Measurements from ENCODE around the genes GCH1 and OTX2.

- PRO-cap, 4 experiments: peak in 4 of 4 experiments; most common plus-strand start chr14:54783247 (in 2); most common minus-strand start chr14:54783030 (in 2)
- RAMPAGE, long total RNA, 2 experiments: no peak in any of the 2 experiments
These were observed 119.8 kb downstream of the GCH1 start for GRCh38 chr14:54782742-54783325.

DNA sequence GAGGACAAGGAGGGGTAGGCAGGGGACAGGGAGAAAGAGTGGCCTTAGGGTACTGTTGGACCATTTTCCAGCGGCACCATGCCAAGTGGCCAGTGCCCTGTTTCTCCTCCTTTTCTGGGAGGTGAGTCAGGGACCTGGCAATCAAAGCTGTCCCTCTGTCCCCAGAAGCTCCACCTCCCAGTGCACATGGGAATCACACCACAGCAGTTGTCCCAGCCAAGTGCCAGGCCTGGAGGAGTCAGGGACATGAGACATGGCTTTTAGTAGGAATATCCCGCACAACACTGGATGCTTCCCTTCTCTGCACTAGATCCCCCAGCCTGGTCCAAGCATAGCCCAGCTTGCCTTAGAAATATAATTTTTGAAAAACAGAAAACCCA lies 117.9 kb downstream of the GCH1 start:
- PRO-cap, 4 experiments: peak in 4 of 4 experiments; most common plus-strand start position 215 of the sequence (in 2); most common minus-strand start position 87 of the sequence (in 1)
- RAMPAGE, long total RNA, 2 experiments: no peak in any of the 2 experiments

DNA sequence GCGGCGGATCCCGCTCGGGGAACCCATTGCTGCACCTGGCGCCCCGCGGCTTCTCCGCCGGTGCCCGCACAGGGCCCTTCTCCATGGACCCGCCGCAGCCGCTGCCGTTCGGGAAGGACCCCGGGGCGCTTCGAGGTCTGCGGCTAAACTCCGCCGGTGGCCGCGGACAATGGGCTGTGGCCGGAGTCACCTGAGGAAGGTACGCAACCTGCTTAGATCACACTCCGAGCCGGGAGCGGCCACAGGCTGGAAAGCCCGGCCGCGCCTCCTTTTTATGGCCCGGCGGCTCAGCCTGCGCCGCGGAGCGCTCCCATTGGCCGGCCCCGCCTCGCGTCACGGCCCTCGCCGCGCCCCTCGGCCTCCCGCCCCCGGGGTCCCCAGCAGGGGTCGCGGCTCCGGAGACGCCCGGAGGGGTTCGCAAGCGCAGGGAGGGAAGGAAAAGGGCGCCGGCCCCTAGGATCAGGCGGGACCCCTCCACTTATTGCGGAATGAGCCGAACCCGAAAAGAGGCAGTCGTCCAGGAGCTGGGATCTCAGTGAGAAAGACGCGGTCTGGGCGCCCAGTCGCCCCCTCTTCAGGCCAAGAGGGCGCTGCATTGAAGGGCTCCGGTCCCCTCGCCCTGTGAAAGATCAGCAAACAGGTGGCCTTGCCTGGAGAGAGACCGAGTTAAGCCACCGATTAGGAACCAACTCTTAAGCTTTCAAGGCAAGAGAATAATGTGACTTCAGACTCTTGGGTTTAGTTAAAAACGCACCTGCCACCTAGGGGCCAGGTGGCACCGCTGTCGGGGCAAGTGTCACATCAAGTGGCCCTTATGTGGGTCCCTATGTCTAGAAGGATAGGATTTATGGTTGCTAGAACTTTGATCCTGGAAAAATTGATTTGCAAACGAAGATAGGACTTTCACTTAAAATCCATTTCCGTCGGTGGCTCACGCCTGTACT lies at the start of gene GCH1:
GCH1 (minus strand) TSS at position 248 of the 944 bp plus-strand sequence.
- PRO-cap, 4 experiments: peak in 4 of 4 experiments; most common plus-strand start position 380 of the sequence (in 1); most common minus-strand start position 243 of the sequence (in 3)
- RAMPAGE, long total RNA, 2 experiments: no peak in any of the 2 experiments

DNA sequence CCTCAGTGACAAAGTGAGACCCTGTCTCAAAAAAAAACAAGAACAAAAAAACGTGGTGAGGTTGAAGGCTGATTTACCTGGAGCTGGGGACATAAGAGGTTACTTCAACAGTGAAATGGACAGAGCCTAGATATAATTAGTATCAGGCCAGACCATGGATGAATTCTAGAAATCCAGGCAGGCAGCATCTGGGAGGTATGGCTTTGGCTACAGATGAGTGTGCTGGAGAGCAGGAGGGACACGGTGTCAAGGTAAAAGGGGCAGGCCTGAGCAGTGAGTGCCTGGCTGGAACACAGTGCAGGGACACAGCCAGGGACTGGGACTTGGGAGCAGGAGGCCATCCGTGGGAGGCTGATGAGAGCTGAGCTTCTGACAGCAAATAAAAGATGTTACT lies 13.7 kb upstream of the LGALS3 start:
- PRO-cap, 4 experiments: no peak in any of the 4 experiments
- RAMPAGE, long total RNA, 2 experiments: no peak in any of the 2 experiments

DNA sequence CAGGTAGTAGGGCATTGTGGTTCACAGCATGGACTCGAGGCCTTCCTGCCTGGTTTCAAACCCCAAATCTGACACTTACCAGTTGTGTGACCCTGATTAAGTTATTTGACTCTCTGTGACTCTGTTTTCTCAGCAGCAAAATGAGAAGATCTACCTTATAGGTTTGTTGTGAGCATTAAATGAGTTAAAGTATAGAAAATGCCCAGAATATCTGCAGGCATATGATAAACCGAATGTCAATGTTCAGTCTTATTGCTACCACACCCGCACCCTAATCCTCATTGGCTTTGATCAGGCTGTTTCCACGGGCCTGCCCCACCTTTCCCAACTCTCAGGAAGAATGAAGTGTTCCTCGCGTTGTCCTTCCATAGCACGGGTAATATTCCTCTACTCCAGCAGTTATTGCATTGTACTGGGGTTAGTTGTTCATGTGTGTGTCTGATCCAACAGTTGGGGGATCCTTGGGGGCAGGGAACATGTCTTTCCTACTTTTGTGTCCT lies 8.0 kb upstream of the LGALS3 start:
- PRO-cap, 4 experiments: no peak in any of the 4 experiments
- RAMPAGE, long total RNA, 2 experiments: no peak in any of the 2 experiments

DNA sequence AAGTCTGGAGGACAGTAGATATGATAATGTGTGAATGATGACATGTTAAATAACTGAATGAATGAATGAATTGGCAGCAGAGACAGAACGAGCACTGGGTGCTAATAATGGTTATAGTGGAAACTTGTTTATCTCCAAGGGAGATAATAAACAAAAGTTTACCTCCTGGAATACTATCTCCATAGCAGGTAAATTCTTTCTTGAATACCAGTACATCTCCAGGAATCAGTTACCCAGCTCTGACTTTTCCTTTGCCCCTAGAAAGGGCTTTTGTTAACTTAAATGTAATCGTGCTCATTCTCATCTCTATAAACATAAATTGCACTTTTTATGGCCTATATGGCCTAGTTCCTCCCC lies 7.2 kb upstream of the LGALS3 start:
- PRO-cap, 4 experiments: no peak in any of the 4 experiments
- RAMPAGE, long total RNA, 2 experiments: no peak in any of the 2 experiments

- PRO-cap, 4 experiments: no peak in any of the 4 experiments
- RAMPAGE, long total RNA, 2 experiments: no peak in any of the 2 experiments
These were observed 21.2 kb upstream of the DLGAP5 start for GRCh38 chr14:55212541-55212966.

DNA sequence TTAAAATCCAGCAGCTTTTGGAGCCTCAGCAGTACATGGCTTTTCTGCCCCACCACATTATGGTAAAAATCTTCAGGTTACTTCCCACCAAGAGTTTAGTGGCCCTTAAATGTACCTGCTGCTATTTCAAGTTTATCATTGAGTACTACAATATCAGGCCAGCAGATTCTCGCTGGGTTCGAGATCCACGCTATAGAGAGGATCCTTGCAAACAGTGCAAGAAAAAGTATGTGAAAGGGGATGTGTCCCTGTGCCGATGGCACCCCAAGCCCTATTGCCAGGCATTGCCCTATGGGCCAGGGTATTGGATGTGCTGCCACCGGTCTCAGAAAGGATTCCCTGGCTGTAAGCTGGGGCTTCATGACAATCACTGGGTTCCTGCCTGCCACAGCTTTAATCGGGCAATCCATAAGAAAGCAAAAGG lies 59.5 kb downstream of the ATG14 start:
- PRO-cap, 4 experiments: no peak in any of the 4 experiments
- RAMPAGE, long total RNA, 2 experiments: no peak in any of the 2 experiments

GRCh38 chr14:55446749-55447403 lies 6.5 kb upstream of the TBPL2 start:
- PRO-cap, 4 experiments: no peak in any of the 4 experiments
- RAMPAGE, long total RNA, 2 experiments: no peak in any of the 2 experiments

DNA sequence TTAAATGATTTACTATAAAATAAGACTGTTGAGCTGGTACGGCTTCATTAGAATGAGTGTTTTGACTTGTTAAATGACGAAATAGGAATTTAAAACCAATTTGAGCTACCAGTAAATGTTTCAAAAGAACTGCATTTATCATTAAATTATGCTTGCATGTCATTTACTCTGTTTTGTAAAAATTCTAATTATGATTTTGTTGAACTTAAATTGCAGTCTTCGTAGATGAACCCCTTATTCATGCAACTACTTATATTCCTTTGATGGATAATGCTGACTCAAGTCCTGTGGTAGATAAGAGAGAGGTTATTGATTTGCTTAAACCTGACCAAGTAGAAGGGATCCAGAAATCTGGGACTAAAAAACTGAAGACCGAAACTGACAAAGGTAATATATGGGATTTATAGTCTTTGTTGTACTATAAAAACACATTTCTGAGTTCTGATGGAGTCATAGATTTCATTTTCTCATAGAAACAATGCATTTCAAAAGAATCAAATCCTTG lies 37.8 kb downstream of the KTN1 start:
- PRO-cap, 4 experiments: no peak in any of the 4 experiments
- RAMPAGE, long total RNA, 2 experiments: start-site peak on the plus strand in 1 of 2 experiments, centred at position 288 of the sequence, 55 reads per replicate

DNA sequence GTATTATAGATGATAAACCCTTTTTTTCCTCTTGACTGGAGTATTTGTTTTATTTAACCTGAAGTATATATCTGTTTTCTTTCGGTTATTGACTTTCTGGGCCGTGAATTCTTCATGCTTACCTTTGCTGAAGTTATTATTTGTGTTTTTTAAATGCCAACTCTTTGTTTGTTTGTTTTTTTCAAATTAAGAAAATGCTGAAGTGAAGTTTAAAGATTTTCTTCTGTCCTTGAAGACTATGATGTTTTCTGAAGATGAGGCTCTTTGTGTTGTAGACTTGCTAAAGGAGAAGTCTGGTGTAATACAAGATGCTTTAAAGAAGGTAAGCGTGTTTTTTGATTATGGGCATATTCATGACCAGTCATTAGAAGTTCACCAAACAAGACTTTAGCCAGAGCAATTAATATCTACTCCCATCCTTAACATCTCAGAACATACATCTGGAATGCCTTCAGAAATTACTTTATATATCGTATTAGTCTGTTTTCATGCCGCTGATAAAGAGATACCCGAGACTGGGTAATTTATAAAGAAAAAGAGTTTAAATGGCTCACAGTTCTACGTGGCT lies 39.1 kb downstream of the KTN1 start:
- PRO-cap, 4 experiments: no peak in any of the 4 experiments
- RAMPAGE, long total RNA, 2 experiments: start-site peak on the plus strand in 1 of 2 experiments, centred at position 270 of the sequence, 115 reads per replicate

- PRO-cap, 4 experiments: no peak in any of the 4 experiments
- RAMPAGE, long total RNA, 2 experiments: no peak in any of the 2 experiments
These were observed 117.4 kb downstream of the KTN1 start for GRCh38 chr14:55697416-55697855.

- PRO-cap, 4 experiments: no peak in any of the 4 experiments
- RAMPAGE, long total RNA, 2 experiments: no peak in any of the 2 experiments
These were observed 160.3 kb upstream of the PELI2 start for GRCh38 chr14:55957861-55958291.

DNA sequence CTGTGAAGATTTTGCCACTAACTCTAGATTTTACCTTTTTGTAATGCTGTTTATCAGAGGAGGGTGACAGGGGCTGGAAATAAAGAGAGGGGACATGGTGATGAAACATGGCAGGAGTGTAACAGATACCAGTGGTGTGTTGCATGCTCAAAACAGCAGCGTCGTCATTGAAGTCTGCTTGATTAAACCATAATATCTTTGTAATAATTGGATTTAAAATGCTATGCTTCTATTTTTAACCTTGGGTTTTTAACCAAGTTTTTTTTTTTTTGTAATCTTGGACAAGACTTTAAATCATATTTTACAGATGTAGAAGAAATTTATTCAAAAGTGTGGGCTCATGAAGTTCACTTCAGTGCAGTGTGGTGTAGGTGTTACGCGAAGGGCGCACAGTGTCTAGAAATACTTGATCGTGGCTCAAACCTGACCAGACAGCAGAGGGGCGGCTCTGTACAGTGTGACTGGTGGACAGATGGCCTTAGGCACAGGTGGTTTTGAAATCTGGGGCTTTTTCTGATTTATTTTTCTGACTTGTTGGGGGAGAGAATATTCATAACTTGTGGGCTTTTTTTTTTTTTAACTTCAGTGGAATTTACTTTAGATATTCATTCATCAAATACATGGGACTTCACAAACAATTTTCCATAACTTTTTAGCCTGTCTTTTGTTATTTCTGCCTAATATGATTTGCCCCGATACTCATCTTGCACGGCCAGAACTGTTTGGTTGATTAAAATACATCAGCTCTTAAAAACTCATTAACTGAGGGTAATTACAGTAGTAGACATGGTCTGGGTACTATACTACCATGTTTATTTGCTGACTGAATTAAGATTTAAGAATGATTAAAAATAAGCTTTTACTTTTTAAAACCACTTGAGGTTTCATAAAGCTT lies 179.2 kb downstream of the PELI2 start:
- PRO-cap, 4 experiments: no peak in any of the 4 experiments
- RAMPAGE, long total RNA, 2 experiments: no peak in any of the 2 experiments

DNA sequence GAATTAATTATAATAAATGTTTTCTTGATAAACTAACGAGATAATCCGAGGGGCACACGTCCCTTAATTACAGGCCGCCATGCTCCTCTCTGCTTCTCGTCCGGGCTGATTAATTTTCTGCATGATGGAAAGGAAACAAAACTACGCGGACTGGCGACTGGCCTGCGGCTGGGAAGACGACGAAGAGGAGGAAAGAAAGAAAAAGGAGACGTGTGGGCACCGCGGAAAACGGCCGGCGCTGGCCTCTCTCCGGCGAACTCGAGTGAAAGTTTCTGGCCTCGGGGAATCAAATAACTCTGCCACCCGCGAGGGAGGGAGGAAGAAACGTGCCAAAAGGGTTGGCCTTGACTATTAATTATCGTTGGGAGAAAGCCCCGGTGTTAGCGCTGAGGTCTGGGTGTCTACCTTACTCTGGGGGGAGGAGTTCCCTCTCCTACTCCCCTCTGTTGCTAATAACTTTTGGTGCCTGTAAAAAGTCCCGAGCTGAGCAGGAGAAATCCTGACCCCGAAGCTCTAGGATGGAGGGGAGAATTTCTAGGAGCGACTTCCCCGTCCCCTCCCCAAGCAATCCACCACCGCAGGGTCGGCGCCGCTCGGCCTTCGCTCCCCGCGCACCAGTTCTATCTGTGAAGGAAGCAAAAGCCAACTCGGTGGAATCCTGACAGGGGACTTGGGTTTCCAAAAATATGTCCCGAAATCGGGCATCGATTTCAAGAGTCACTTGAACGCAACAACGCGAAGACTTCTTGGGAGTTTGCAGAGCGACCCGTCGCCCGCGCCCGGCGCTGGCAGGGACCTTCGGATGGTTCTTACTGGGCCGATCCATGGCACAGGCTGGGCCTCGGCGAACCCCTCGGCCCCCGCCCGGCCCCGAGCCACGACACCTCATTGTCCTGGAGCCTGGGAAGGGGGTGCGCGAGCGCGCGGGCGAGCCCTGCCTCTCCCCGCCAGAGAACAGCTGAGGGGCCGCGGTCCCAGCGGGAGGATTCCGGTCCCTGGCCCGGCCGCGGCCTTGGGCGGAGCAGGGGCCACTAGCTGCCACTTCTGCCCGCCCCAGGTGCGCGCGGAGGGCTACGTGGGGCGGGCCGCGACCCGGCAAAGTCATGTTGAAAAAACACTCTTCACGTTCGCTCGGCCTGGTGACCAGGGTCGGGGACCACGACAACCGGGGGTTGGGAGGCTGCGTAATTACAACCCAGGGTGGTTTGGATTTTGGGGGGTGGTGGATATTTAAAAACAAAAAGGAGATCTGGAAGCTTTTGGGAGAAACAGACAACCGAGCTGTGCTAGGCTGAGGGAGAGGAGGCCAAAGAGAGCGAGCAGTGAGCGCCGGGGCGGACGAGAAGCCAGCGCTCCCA lies 1.6 kb downstream of the OTX2 start:
- PRO-cap, 4 experiments: no peak in any of the 4 experiments
- RAMPAGE, long total RNA, 2 experiments: no peak in any of the 2 experiments

GRCh38 chr14:56810328-56810837 lies at the start of gene OTX2:
Gene OTX2, minus strand, starts transcription at chr14:56810479.
- PRO-cap, 4 experiments: no peak in any of the 4 experiments
- RAMPAGE, long total RNA, 2 experiments: no peak in any of the 2 experiments

DNA sequence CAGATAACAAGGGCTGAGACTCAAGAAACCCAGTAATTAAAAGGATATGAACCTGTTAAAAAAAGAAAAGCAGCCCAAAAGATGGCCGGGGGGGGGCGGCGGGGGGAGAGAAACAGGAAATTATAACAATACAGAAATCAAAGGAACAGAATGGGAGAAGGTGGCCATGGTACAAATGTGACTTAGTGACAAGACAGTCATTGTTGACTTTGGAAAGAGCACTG lies 115.0 kb upstream of the CCDC198 start:
- PRO-cap, 4 experiments: no peak in any of the 4 experiments
- RAMPAGE, long total RNA, 2 experiments: no peak in any of the 2 experiments

- PRO-cap, 4 experiments: no peak in any of the 4 experiments
- RAMPAGE, long total RNA, 2 experiments: no peak in any of the 2 experiments
These were observed 116.9 kb upstream of the SLC35F4 start for GRCh38 chr14:57982681-57983250.

GRCh38 chr14:58239336-58240355 lies 5.0 kb upstream of the PSMA3 start:
- PRO-cap, 4 experiments: peak in 4 of 4 experiments; most common plus-strand start chr14:58239816 (in 1); most common minus-strand start chr14:58239971 (in 3)
- RAMPAGE, long total RNA, 2 experiments: no peak in any of the 2 experiments

DNA sequence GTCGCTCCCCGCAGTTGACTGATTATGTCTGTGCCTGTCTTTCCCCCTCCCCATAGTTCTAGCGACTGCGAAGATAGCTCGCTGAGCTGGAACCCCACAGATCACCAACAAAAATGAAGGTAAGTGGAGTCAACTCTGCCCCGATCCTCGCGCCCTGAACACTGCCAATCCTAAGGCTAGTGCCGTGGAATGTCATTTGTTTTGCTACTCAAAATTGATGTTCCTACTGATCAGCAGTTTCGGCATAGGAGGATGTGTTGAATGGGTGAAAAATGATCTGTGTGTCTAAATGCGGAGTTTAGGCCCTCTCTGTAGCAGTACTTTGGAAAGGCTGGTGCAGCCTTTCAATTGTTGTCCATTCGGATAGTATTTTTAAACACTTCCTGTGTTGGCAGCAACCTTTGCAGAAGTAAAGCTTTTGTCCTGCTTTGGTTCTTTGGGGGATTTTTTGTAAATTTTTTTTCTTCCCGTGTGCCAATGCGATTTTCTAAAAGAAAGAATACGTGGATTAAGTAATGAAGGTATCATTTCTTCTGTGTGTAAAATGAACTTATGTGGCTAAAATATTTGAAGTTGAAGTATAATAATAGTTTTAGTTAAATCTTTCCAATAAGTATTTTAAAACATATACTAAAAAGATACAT lies 1.5 kb downstream of the ARID4A start:
- PRO-cap, 4 experiments: peak in 4 of 4 experiments; most common plus-strand start position 53 of the sequence (in 2); most common minus-strand start position 60 of the sequence (in 2)
- RAMPAGE, long total RNA, 2 experiments: no peak in any of the 2 experiments